PC-3 (cell line): ENCODE measurements around the genes ERAP2 and SLCO6A1.

GRCh38 chr5:96733886-96734839 is 72.0 kb downstream of the CAST start:
- RAMPAGE, long total RNA: no peak

- RAMPAGE, long total RNA: no peak
Observed at GRCh38 chr5:96875773-96876942, at the start of gene ERAP2. ERAP2 (plus strand) TSS chr5:96876500.

- RAMPAGE, long total RNA: no peak
Observed at GRCh38 chr5:96885632-96886481, 9.6 kb downstream of the ERAP2 start.

DNA sequence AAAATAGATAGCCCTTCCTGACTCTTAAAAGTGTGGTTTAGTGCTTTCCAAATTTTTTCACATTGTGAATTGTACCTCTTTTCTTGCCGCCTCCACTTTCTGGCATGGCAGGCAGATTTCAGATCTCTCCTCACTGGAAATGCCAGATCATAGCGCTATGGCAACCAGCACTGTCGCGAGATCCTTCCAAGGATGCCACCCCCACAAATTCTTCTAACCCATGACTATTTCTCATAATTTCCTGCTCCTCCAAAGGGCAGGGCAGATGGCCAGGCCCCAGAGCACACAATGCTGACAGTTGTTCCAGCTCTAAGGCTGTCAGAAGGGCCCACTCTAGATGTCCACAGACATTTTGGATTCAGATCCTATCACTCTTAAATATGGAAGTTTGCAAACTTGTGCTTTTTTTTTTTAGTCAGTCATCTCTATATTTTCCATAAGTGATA is 446.2 kb upstream of the RIOK2 start:
- RAMPAGE, long total RNA: no peak

DNA sequence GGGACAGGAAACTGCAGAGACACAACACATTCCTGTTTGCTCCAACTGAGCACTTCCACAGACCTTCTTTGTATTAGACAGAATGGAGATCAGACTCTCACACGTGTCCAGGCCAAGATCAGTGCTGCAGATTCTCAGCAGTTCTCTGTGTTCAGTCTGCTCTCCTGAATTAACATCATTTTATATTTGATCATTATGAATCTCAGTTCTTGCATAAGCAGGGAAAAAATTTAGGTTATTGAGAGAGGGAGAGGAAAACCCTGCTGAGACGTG is 471.8 kb upstream of the RGMB start:
- RAMPAGE, long total RNA: no peak

DNA sequence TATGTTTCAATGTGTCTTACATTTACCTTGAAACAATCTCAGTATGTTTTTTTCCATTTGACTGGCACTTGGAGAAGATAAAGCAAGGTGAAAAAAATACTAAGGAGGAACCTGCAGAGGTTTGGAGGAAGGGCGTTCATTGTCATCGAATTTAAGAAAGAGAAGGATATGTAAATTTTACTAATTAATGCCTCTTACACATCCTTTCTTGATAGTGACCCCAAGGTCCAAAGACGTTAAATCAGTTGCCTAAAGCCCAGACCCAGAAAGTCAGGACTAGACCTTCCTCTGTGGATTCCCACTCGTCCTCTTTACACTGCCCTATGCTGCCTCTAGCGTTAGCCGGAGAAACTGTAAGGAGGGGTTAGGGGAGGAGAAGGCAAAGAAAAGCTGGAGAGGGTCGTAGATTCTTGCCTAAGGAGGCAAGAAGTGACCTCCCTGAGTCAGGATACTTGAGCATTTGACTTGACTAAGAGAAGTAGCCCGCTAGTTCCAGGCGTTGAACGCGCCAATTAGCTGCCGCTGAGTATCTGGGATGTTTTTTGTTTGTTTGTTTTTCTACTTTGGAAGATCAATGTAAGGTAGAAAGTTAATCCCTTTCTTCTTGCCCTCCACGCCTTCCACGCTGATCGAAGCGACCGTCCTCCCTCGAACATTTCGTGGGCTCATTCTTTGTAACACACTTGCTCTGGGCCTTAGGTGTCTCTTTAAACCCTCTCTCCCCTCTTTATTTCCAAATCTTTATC is 5.3 kb upstream of the RGMB start:
- RAMPAGE, long total RNA: no peak

GRCh38 chr5:98791100-98791752 is 17.8 kb downstream of the RGMB start:
- RAMPAGE, long total RNA: no peak

DNA sequence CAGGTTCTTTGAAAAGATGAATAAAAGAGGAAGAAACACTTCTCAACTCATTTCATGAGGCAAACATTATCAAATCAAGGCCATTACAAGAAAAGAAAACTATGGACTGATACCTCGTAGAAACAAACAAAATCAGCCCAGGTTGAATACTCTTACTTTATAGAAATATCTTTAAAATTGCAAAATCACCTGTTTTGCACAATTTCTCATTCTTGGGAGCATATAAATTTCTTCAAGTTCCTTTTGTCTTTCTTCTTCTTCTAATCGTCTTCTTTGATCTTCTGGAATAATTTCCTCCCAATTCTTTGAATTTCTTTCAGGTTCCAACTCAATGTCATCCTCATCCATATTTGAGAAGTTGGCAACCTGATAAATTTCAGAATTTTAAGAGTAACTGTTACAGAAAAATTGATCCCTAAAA is 49.4 kb downstream of the CHD1 start:
- RAMPAGE, long total RNA: no peak

DNA sequence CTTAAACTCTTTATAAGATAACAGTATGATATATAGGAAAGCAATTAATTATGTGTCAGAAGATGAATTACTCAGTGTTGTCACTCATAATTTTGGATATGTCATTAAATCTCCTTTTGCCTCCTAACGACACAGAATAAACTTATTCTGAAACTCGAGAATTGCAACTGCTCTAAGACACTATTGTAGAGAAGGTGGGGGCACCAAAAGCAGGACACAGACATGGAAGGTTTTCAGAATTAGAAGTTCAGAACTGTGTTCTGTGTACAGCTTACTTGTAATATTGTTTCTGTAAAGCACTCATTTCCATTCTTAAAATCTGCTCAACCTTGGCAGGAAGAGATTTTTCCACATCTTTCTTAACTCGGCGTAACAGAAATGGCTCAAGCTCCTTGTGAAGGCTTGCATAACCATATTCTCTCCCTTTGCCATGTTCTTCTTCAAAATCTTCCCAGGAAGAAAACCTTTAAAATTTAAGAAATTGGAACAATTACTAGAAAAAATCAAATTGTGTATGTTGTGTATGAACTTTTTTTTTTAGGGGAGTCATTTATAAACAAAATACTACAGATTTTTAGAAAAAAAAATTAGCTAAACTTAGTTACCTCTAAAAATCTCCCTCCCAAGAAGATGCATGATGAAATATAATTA is 36.4 kb downstream of the CHD1 start:
- RAMPAGE, long total RNA: no peak

- RAMPAGE, long total RNA: no peak
Observed at GRCh38 chr5:100108899-100109188, 426.3 kb upstream of the FAM174A start.

GRCh38 chr5:102498565-102499275 is at the start of gene SLCO6A1:
SLCO6A1 (minus strand) TSS chr5:102499001.
- RAMPAGE, long total RNA: no peak

DNA sequence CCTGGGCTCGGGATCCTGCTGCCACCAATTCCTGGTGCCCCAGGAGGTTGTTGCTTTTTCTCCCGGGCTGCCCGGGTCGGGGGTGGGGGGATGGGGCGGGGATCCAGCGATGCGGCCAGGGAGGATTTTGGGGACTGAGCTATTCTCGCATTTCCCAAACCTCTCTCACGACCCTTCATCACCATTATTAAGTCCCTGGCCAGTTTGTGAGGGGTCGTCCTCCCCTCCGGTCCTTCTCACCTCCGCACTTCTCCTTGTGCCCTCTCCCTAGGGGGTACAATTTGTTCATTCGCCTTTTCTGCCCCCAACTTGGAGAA is 277 bp downstream of the PAM start:
- RAMPAGE, long total RNA: no peak

DNA sequence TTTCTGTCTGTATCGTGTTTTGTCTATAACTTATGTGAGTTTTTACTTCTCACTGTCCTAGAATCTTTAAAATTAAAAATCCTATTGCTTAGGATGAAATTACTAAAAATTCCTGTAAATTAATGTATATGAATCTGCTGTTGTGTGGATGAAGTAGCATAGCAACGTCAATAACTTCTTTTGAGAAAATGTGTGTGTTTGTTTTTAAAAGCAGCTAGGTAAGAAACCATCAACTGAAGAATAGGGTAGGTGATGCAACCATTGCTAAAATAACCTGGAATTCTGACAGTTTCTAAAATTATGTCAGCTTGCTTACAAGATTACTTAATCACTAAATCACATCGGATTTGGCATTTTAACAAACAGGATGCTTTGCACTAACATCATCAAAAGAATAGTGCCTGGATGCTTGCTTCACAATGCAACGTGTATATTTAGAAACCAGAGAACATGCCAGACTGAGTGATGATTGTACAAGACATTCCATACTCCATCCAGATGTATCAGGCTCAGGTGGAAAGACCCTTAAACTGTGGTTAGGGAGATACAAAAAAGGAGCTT is 43.8 kb downstream of the PAM start:
- RAMPAGE, long total RNA: no peak

GRCh38 chr5:105138879-105139078 is 1576.2 kb upstream of the NUDT12 start:
- RAMPAGE, long total RNA: no peak

DNA sequence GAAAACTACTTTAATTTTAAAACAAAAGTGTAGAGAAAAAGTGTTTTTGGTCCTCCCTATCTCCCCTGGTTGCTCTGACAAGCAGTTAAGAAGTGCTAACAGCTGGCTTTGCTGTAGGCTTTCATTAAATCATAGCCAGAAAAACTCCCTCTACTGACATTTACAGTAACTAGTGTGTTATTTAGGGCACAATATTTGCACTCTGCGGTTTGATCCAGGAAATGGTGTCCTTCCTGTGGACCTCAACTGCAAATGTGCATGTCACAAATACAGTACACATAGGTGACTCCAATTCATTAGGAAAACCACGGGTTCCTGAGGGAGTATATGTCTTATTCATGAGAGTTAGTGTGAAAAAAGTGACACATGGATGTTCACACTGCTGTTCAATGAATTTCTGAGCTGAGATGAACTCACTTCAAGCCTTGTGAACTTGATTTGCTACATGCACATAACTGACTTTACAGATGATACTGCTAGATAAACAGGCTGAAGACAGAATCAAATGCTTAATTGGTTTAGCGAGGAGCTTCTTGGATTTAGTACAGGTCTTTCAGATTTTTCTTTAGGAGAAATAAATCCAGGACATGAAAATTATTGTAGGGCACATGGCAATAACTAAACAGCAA is 281.5 kb downstream of the EFNA5 start:
- RAMPAGE, long total RNA: no peak

DNA sequence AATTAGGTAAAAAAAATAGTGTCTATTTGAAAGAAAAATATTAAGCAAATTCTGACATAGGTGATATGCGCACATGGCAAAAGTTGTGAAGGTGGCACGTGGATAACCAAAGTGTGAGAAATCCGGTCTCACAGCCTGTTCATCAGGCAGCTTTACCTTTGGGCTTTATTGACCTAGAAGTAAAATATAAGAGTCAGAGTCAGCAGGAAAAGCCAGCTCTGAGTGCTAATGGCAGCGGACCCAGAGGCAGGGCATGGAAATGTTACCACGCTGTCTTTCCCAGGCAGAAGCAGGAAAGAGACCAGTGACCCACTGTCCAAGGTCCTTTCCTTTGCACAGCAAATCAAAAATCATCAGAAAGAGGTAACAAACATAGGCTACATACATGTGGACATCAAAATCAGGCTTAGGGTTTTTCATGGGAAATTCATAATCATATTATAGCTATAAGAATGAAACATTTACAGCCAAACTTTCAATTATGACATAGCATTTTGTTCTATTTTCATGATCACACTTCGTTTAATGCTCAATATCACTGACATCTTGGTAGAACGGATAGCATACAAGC is 203.1 kb downstream of the EFNA5 start:
- RAMPAGE, long total RNA: no peak

DNA sequence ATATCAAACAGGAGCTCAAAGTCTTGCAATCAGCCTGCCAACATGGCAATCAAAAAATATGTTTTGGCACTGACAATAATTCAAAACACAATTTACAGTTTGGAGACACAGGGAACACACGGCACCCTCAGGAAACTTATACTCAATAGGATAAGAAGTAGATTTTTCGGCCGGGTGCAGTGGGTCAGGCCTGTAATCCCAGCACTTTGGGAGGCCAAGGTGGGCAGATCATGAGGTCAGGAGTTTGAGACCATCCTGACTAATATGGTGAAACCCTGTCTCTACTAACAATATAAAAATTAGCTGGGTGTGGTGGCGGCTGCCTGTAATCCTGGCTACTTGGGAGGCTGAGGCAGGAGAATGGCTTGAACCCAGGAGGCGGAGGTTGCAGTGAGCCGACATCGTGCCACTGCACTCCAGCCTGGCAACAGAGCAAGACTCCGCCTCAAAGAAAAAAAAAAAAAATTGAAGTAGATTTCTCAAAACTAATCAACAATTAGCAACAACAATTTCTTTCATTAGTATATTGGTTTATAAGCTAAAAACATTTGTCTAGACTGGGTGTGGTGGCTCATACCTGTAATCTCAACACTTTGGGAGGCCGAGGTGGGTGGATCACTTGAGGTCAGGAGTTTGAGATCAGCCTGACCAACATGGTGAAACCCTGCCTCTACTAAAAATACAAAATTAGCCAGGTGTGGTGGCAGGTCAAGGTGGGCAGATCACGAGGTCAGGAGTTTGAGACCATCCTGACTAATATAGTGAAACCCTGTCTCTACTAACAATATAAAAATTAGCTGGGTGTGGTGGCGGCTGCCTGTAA is 133.9 kb downstream of the EFNA5 start:
- RAMPAGE, long total RNA: no peak

DNA sequence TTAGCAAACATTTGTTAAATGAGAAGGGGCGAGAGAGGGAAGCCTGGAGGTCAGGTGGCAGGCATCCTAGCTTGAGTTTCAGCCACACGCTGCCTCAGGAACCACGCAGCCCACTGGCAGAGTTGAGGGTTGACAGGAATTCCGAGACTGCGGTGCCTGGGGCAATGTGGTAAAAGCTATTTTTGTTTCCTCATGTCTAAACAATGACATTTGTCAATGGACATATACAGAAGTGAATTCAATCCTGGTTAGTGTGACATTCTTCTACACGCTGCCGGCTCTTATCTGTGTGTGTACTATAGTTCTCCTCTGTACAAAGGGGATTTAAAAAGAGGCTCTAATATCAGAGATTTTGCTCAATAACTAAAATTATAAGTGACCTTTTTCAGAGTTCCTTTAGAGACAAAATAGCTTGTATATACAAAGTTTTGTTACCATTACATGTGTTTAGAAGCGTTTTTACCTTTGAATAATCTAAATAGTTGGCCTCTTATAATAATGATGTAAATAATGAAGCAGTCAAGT is 113.3 kb downstream of the EFNA5 start:
- RAMPAGE, long total RNA: no peak

DNA sequence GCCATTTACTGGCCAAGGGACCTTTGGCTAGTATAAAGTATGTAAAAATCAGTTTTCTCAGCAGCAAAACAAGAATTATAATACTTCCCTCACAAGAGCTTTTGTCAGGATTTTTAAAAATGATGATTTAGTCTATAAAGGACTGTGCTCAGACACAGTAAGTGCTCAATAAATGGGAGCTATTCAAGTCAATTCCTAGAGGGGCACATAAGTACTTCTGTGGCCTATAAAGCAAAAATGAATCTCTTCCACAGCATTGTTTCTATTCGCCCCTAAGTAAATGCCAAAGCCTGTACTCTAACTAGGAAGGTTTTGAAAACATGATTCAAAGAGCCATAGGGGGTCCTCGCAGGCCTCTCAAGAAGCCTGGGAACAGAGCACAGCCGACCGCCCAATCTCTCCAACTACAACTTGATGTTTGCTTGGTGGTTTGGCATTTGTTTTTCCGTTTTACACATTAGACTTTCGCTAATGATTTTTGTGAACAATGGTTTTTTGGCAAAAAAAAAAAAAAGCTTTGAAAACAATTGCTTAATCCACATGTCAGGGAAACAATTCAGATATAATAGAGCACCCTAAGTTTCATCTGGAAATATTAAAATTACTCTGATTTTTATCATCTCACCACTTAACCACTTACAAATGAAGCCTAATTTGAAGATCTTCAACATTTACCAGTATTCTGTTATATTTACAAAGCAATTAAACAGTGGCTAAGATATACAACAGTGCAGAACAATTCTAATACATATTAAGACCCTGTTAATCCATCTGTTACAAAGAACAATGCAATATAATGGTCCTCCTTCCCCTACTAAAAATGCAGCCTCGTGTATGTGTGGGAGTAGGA is 19.3 kb downstream of the EFNA5 start:
- RAMPAGE, long total RNA: no peak

- RAMPAGE, long total RNA: no peak
Observed at GRCh38 chr5:107812272-107812984, 141.7 kb upstream of the EFNA5 start.